Mesenchymal stem cell of adipose (primary cell): ENCODE measurements around a stretch of chr7.

DNA sequence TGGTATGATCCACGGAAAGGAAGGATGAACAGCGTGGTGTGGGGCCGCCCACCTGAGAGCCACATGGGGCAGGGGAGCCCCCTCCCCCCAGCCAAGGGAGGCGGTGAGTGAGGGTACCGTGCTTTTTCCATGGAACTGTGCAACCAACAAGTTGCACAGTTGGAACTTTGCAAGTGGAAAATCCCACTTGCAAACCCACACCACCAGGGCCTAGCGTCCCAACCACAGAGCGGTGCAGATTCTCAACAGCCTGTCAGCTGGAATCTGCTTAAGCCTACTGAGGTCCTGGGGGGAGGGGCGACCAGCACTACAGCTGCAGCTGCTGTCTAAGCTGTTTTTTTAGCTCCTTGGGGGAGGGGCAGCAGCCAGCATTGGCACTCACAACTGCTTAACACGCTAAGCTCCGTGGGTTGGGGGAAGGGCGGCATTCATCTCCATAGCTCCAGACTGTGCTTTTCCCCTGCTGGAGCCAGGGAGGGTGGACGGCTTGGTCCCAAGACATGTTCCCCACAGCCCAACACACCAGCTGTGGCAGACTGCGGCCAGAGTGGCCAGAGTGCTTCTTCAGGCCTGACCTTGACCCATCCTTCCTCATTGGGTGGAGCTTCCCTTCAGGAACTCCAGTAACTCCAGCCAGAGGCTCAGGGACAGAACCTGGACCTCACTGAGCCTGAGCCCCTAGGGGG, 94.3 kb upstream of the IGFBP3 start:
- CAGE, long polyA plus RNA: no peak

GRCh38 chr7:46206270-46207138, 285.4 kb upstream of the IGFBP3 start:
- CAGE, long polyA plus RNA: no peak

- CAGE, long polyA plus RNA: no peak
These were observed 636.3 kb upstream of the IGFBP3 start for GRCh38 chr7:46557167-46557932.

DNA sequence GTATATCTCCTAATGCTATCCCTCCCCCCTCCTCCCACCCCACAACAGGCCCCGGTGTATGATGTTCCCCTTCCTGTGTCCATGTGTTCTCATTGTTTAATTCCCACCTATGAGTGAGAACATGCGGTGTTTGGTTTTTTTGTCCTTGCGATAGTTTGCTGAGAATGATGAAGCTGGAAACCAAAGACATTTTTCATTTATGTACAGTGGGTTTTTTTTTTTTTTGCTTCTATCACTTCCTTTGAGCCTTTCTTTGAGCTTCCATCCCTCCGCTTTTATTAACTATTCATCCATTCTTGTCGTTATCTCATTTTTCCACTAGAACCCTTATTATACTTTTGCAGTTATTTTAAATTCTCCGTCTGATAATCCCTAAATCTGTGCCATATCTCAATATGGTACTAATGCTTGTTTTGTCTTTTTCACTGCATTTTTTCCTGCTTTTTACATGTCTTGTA, 780.1 kb downstream of the TNS3 start:
- CAGE, long polyA plus RNA: no peak

DNA sequence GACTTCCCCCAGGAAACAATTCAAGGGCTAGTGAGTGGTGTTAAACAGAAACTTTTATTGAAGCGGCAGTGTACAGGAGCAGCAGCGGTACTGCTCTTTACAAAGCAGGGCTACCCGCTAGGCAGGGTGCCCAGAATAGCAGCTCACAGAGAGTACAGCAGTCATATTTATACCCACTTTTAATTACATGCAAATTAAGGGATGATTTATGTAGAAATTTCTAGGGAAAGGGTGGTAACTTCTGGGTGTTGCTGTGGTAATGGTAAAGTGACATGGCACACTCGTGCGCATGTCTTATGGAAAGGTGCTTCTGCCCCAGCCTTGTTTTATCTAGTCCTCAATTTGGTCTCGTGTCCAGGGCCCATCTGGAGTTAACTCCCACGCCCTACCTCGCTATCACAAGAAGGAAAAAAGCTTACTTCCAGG, 612.0 kb downstream of the TNS3 start:
- CAGE, long polyA plus RNA: no peak

- CAGE, long polyA plus RNA: no peak
These were observed 353.3 kb downstream of the TNS3 start for GRCh38 chr7:47228571-47229062.

DNA sequence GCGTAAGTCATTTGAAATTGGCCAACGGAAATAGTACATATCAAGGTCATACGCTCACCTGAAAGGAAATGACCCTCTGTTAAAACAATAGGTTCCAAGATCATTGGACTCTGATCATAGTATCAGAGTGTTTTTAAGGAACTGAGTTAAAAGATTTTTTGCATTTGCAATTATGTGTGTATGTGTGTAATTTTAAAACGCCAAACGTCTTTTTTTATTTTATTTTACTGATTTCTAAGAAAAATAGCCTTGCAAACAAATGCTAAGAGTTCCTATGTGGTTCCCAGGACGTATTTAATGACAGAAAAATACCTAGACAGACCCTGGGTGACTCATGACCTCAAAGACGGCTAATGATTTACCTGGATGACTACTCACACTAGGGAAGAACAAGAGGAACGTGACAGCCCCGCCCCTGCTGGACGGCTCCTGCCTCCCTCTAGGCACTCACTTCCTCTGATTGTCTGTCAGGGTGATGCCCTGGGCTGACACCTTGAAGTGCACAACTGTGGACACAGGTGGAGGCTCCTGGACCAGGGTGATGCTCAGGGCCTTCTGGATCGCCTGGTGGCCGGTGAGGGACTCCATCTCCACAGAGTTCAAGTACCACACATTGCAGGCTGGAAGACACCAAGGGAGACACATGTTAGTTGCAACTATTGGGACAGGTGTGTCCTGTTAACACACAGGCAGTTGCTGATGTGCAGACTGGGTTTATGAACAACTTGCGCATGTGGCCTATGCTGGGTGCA, 298.5 kb downstream of the TNS3 start:
- CAGE, long polyA plus RNA: no peak

GRCh38 chr7:47333890-47334293, 248.0 kb downstream of the TNS3 start:
- CAGE, long polyA plus RNA: no peak

GRCh38 chr7:47352520-47353085, 229.3 kb downstream of the TNS3 start:
- CAGE, long polyA plus RNA: no peak

GRCh38 chr7:47402844-47403985, 178.7 kb downstream of the TNS3 start:
- CAGE, long polyA plus RNA: no peak

GRCh38 chr7:47481879-47482663, 99.8 kb downstream of the TNS3 start:
- CAGE, long polyA plus RNA: no peak

DNA sequence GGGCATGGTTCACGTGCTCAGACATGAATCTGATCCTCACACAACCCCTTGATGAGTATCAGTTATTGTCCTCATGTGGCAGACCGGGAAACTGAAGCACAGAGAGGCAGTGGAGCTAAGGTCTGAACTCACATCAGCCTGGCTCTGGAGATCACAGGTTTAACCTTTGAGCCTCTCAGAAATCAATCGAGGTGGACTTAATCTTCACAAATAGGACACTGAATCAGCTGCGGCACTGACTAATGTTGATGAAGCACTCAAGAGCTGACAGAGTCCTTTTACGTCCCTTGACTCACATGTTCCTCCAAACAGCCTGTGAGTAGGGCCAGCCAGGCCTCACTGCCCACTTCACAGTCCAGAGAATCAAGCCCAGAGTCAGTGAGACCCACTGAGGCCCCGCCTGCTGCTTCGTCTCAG, 63.2 kb downstream of the TNS3 start:
- CAGE, long polyA plus RNA: no peak

GRCh38 chr7:47540285-47540780, 41.6 kb downstream of the TNS3 start:
- CAGE, long polyA plus RNA: no peak

DNA sequence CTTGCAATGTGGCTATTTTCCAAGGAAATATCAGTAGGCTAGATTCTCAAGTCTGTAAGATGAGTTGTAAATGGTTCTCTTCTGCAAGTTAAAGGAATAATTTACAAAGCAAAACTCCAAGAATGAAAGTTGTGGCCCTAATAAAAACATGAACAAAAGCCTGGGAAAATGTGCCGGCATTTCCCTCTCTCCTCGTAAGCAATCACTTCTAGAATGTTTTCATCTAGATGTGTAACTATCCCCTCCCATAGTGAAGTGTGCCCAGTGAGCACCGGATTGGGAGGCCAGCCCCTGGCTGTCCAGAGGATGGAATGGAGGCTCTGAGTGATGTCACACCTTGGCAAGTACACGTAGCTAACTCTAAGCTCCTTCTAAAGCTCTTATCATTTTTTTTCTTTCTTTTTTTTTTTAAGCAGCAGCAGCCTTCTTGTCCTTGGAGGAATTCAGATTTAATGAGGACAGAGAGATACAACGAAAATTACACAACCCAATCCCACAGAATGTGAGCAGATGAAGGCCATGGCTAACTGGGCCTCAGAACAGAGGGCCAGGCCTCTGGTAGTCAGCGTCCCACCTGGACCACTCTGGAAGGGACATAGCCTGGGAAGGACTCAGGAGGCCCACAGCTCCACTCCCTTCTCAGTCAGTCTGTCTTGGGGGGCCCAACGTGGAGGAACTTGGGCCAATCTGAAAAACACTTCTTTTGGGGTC, 11.3 kb downstream of the TNS3 start:
- CAGE, long polyA plus RNA: no peak

GRCh38 chr7:47579383-47579755, 2.5 kb downstream of the TNS3 start:
- CAGE, long polyA plus RNA: no peak

- CAGE, long polyA plus RNA: no peak
These were observed 22.8 kb upstream of the TNS3 start for GRCh38 chr7:47604451-47605391.

DNA sequence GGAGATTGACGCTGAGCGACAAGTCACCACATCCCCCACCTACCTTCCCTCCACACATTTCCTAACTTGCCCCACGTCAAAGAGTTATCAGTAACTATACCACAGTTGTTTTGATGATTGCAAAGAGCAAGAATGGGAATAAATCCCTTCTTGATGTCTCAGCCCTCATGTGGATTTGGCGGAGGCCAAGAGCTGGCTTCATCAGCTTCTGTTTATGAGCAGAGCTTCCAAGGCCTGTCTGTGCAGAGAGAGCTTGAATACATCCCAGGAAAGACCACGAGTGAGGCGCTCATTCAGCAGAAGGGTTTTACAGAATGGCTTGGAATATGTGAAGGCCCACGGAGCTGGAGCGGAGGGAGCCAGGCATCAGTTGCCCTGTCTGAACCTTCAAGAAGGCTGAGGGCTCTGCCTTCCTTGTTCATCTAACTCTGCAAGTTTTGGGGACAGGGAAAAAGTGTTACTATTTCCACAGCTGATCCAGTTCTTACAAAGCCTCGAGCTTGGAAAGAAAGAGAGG, 28.2 kb upstream of the TNS3 start:
- CAGE, long polyA plus RNA: no peak

GRCh38 chr7:47973753-47974201, 5.6 kb downstream of the HUS1 start:
- CAGE, long polyA plus RNA: no peak

DNA sequence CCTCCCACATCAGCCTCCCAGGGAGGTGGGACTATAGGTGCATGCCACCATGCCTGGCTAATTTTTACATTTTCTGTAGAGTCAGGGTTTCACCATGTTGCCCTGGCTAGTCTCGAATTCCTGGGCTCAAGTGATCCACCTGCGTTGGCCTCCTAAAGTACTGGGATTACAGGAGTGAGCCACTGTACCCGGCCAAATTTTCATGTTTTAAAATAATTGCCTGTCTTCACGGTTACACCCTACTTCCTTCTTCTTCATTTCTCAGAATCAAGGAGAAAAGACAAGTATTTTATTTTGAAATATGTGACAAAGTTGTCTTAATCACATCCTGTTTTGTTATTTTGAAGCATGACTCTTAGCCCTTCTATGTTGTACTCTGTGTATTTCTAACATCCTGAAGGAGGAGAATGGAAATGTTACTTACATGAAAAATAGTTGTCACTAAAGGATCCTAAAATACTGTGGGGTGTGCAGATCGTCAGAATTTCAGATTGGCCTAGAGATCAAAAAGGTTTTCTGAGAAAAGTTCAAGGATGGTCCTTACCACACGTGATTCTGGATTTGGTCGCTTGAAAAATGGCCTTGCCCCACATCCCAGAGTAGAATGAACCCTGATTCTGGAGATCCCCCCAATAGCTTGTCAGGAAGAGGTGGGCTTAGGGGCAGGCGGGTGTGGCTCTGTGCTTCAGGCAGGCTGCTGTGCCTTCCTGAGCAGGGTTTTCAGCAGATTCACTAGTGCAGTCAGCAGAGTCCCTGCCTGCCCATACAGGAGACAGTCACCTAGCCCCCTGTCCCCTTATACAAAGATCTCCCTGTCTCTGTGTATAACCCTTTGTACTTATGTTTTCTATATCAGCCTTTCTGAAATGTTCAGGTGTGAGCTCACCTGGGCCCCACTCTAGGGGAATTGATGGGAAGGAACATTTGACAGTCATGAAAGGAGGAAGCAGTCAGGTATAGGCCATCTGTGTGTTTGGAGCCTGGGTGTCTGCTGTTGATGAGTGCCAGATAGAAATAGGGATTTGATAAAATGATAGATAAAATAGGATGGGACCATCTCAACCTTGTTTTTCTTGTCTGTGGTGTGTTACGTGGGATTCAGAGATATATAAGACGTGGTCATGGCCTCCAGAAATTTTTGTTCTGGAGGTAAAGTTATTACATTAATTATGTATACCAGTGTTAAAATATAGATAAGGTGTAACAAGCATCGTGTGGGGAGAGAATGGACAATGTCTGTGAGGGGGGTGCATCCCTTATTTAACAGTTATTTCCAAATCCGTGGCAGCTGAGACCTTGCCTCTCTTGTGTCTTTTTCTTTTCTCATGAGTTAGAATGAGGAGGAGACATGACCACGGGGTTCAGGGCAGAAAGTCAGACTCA, 8.8 kb downstream of the UPP1 start:
- CAGE, long polyA plus RNA: no peak

GRCh38 chr7:48146939-48147602, 24.2 kb upstream of the ABCA13 start:
- CAGE, long polyA plus RNA: no peak